Glomerular endothelial cell (primary cell): ENCODE measurements around the gene FAM204A.

DNA sequence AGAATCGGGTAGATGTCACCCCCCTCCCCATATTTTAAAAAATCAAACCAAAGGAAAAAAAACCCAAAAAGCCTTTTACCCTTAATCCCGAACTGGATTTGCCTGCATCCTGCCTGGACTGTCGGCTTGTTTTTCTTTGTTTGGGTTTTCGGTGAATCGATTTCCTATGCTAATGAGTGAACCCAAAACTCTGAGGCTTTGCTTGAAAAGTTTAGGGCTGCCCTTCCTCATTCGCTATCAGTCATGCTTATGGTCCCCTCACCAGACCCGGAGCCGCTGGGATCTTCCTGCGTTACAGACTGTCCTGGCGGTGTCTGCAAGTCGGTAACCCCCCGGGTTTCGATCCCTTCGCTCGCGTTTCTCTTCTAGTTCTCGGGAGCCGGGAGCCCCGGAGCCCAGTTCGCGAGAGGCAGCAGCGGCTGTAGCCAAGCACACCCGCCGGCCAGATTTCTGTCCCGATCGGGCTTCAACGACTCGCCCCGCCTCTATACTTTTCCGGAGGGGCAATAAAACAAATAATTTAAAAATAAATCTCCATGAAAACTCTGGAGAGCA, 2.2 kb downstream of the EMX2 start:
- RAMPAGE, long total RNA, result no peak

GRCh38 chr10:117545191-117545428, 2.6 kb downstream of the EMX2 start:
- RAMPAGE, long total RNA, result no peak

DNA sequence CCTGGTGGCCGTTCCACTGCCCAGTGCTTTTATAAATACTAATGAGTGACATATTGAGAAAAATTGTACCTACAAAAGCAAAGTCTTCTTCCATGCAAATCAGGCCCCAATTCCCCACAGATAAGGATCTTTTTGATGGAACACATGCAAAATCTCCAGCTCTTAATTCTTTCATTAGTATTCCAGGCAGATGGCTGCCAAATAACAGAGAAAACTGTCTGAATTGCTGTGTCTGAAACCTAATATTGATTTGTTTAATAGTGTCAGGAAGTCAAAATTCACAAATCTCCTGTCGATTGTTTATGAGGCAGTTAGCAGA, 176.8 kb downstream of the EMX2 start:
- RAMPAGE, long total RNA, result no peak

DNA sequence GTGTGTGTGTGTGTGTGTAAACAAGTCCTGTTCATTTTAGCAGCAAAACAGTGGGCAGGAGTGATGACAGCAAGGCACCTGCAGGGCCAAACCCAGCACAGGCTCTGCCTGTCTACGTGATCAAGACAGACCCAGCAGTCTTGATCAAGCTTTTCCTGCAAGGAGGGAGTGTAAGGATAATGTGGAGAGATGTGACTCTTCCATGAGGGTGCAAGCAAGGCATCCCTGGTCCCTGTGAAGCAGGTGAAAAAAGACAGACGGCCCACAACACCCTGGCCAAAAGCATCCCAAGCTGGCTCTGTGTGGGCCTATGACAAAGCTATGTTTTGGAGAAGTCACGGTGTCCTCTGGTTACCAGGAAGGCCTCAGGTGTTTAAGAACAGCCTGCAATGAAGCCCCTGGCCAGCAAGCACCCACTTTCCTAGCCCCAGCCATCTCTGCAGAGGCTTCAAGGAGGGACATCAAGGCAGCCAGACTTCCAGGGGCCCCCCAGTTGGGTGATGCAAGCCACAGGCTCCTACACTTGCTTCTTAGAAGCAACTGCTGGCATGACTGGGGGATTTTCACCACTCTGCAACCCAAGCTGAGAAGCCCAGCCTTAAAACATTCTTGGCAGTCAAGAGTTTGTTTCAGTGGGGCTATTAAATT, 22.1 kb downstream of the RAB11FIP2 start:
- RAMPAGE, long total RNA, result no peak

GRCh38 chr10:118039910-118040531, 6.7 kb downstream of the RAB11FIP2 start:
- RAMPAGE, long total RNA, result no peak

- RAMPAGE, long total RNA, result start-site peak on the minus strand at chr10:118342004-118342328, 1,024 and 1,882 reads in 2 replicates
Observed at GRCh38 chr10:118341322-118342653, at the start of gene FAM204A. TSS of gene FAM204A (minus strand) at chr10:118342324.

DNA sequence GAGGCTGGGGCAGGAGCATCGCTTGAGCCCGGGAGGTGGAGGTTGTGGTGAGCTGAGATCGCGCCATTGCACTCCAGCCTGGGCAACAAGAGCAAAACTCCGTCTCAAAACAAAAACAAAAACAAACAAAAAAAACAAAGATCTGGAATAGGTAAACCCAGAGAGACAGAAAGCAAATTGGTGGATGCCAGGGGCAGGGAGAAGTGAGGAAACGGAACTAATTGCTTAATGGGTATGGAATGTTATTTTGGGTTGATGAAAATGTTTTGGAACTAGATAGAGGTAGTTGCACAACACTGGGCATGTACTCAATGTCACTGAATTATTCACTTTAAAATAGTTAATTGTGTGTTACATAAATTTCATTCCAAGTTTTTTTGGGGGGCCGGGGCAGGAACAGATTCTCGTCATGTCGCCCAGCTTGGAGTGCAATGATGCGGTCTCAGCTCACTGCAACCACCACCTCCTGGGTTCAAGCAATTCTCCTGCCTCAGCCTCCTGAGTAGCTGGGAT, 10.4 kb downstream of the CACUL1 start:
- RAMPAGE, long total RNA, result no peak

GRCh38 chr10:119055518-119055784, 25.2 kb downstream of the EIF3A start:
- RAMPAGE, long total RNA, result no peak

- RAMPAGE, long total RNA, result no peak
Observed at GRCh38 chr10:119206194-119207250, 849 bp upstream of the GRK5 start.

DNA sequence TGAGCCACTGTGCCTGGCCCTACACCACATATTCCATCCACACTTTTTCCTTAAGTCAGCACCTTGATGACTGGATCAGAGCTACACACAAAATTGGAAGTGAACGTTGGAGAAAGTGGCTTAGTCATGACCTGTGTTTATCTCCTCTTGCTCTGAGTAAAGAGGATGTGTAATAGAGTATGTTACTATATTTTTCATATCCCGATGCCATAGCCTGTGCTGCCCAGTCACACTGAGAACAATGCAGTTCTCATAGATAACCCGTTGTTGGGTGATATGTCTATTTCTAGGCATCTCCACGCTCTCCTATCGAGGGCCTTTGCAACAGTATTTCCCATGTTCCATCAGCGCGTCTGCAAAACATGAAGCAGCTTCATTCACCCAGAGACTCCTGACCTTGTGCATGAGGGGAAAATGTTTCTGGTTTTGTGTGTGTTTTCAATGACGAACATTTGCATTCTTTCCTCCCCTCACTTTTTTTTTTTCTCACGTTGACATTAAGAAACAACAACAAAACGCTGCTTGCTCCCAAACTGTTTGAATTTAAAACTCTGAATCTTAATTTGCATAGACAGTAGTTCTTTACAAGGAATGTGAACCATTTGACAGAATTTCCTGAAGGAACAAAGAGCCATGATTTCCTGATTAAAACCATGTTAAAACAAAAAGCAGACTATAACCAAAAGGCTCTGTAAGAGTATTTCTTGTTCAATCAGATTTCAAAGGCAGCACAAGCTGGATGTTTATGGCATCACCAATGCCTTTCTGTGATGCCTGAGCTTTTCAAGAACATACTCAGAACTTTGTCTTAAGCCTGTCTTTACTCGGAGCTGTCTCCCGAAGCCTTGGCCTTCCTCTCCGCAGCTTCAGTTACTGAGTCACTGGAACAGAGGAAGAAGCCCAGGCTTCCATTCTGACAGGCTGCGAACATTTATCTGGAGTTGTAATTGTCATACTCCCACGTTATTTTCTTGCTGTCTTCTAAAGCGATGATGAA, 43.6 kb downstream of the GRK5 start:
- RAMPAGE, long total RNA, result no peak

DNA sequence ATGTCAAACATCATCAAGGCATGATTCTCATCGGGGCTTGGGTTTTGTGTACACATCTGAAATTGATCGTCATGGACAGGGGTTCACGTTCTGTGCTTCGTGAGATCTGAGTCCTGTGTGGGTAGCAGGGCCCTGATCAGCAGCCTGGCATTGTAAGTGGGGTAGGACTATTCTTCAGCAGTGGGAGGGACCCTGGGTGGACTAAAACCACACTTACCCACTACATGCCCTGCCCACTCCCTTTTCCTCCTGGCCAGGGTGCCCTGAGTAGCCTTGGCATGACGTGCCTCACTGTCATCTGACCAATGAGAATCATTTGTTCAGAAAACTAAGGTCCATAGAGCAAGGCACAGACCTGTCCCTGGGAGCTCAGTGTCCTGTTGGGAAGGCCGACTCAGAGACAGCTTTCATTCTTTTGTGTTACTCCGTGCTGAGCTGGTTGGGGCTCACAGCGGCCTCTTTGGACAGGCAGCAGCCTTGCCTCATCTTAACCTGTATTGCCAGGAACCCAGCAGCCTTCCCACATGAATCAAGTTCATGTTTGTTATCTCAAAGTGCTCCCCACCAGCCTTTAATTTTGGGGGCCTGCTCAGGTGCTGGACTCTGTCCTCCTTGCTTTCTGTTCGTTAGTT, 57.3 kb downstream of the GRK5 start:
- RAMPAGE, long total RNA, result no peak

DNA sequence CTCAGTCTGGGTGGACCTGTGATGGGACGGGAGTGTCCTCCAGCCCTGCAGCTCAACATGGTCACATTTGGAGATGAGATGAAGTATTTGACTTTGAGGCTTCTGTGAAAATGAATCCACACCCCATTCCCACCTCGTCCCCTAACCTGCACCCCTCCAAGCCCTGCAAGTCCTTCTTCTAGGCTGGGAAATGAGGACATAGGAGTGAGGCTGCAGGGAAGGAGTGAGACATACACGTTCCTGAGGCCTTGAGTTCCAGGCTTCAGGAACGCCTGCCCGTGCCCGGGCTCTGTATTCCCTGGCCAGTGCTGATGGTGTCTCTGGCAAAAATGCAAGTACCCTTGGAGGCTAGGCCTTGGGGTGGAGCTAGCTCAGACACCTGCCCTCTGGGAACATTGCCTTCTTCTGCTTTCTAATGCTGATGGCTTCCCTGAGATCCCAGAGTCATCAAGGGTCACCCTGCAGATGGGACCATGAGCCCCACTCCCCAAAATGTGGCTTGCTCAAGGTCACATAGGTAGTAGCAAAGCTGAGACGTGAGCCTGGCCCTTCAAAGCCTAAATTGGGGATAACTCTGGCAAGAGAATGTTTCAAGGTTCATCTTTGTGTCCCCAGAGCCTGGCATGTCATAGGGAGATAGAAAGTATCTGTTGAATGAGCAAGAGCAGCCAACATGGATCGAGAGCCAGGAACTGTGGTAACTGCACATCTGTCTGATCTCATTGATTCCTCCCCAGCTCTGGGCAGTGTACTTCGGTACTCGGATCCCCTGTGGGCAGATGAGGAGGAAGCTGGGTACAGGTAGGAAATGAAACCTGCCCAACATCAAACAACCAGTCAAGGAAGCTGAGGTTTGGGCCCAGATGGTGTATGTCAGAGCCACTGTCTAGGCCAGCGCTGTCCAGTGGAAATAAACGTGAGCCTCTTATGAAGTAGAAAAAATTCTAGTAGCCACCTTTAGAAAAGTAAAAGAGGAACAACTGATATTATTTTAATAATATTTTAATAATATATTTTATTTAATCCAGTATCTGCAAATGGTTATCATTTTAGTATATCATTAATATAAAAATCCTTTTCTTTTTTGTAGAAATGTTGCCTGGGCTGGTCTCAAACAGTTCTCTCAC, 76.3 kb downstream of the GRK5 start:
- RAMPAGE, long total RNA, result no peak

GRCh38 chr10:119289162-119289598, 81.8 kb downstream of the GRK5 start:
- RAMPAGE, long total RNA, result no peak

GRCh38 chr10:119412071-119413235, 130.1 kb downstream of the RGS10 start:
- RAMPAGE, long total RNA, result no peak

GRCh38 chr10:119477999-119478843, 64.3 kb downstream of the RGS10 start:
- RAMPAGE, long total RNA, result no peak

GRCh38 chr10:119544035-119544347, 1.5 kb upstream of the RGS10 start:
- RAMPAGE, long total RNA, result no peak

DNA sequence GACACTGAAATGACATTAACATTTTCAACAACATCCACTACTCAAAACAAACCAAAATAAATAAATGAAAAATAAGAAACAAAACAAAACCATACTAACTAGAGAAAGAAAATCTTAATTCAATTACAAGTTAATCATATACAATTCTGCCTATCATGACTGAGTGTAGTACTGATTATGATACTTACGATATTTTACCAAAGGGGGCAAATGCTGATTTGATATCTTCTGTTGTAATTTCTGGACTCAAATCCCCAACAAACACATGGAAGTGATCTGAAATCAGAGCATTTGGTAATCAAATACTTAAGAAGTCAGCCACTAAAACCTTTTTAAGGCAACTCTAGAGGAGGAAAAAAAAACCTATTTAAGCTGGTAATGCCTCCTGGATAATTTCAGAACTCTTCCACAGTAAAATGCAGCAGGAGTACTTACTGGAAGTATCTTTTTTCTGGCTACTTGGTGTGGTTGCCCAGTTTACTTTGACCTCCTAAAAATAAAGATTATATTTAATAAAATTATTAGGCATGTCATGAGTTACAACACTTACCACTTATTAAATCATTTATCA, 14.9 kb downstream of the TIAL1 start:
- RAMPAGE, long total RNA, result no peak

- RAMPAGE, long total RNA, result no peak
Observed at GRCh38 chr10:119585260-119586365, 11.2 kb downstream of the TIAL1 start.

DNA sequence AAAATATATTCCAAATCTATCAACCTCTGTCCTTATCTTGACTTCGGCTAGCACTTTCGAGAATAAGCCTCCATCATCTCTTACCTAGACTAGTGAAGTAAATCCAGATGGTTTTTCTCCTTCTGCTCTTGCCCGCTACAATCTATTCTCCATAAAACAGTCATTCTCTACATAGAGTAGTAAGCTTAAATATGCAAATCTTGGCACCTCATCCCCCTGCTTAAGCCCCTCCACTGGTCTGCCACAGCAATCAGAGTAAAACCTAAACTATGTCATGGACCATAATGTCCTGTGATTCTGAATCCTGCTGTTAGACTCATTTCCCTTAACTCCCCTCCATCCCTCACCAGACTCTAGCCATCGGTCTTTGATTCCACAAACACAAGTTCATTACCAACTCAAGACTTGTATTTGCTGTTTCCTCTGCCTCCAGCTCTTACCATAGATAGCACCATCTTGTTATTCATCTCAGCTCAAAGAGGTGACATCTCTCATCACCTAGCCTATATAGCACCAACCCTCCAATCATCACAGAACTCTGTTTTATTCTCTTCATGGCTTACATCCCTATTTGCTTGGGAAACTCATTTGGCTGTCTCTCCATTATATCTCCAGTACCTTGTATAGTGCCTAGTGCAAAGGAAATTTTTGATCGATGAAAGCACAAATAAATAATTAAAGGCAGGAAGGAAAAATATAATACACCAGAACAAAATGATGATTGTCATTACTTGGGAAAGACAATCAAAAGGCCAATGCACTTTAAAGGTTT, 10.2 kb downstream of the TIAL1 start:
- RAMPAGE, long total RNA, result no peak

- RAMPAGE, long total RNA, result no peak
Observed at GRCh38 chr10:119596058-119596335, 767 bp downstream of the TIAL1 start.